Thoracic aorta endothelial cell (primary cell): ENCODE data around the genes TSLP and WDR36.

DNA sequence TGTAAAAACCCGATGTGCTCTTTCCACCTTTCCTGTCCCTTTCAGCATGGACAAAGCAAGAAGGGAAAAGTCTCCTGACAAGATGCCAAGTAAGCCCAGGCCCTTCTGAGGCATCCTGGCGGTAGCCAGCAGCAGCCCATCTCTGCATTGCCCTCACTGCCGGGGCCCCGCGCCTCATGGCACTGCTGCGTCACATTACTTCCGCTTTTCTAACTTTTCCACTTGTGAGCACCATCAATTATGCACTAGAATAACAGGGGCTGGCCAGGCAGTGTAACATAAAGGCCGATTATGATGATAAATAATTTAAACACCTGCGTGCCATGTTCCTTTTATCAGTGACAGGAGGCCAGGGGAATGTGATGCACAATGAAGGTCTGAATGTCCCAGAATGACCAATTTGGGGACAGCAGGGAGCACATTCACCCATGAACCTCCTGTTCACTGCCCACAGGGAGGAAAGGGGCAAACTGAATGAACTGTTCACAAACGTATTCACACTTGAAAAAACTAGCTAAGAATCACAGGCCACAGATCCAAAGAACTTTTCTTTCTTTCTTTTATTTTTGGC is 37.3 kb downstream of the EFNA5 start:
- CAGE, long polyA plus RNA, result no peak

- CAGE, long polyA plus RNA, result no peak
These were observed 198.8 kb upstream of the EFNA5 start for GRCh38 chr5:107869414-107870044.

- CAGE, long polyA plus RNA, result no peak
These were observed 263.3 kb downstream of the FBXL17 start for GRCh38 chr5:108118127-108119371.

- CAGE, long polyA plus RNA, result no peak
These were observed 19.9 kb upstream of the FER start for GRCh38 chr5:108727580-108728508.

DNA sequence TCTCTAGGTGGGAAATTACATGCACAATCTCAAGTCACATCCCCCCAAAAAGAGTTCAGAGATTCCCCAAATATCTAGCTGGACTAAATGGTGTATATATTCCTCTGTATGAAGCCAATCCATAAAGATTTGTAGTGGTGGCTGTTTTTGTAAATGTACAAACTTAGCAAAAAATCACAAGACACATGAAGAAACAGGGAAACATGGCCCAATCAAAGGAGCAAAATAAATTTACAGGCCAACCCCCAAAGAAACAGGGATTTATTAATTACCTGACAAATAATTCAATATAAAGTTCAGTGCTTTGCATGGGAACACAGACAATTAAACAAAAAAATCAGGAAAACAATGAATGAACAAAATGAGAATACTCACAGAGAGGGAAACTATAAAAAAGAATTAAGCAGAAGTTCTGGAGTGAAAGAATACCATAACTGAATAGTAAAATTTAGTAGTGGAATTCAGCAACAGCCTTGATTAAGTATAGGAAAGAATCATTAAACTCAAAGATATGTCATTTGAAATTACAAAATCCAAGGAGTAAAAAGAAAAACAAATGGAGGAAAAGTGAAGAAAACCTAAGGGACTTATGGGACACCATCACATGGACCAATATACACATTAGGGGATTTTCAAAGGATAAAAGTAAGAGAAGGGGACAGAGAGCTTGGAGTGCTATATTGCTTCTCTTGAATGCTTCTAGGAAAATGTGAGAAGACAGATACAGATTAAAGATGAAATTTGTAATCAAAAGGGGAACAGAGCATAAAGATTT is 319.3 kb downstream of the PJA2 start:
- CAGE, long polyA plus RNA, result no peak

DNA sequence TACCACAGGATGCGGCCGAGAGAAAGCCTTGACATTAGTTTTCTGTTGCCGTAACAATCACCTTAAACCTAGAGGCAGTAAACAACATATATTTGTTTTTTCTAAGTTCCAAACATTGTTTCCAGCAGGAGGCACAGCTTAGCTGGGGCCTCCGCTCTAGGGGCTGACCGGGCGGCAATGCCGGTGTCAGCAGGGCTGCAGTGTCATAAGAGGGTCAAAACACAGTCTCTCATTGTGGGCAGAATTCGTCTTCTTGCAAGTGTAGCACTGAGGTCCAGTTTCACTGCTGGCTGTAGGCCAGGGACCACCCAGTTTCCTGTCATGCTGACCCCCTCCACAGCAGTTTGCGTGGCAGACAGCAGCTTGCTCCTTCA is 186.3 kb downstream of the PJA2 start:
- CAGE, long polyA plus RNA, result no peak

- CAGE, long polyA plus RNA, result no peak
These were observed 84.1 kb downstream of the PJA2 start for GRCh38 chr5:109325398-109326292.

GRCh38 chr5:109690582-109690911 is 820 bp downstream of the MAN2A1 start:
- CAGE, long polyA plus RNA, result no peak

DNA sequence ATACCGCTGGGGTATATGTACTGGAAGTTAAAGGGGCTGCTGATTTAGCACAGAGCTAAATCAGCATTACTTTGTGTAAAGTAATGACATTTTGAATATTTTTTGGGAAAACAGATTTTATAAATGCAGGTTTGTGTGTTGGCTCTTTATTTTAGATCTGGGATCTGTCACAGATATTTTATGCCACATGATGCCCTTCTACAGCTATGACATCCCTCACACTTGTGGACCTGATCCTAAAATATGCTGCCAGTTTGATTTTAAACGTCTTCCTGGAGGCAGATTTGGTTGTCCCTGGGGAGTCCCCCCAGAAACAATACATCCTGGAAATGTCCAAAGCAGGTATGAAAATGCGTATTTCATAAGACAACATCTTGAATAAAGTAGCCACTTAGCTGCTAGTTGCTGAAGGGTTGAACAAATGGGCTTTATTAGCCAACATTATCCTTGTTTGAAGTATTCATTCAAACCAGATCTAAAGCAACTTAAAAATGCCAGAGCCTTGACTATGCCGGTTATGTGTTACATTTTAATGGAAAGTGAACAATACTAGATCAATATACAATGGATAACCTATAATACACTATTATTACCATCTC is 80.6 kb downstream of the MAN2A1 start:
- CAGE, long polyA plus RNA, result no peak

DNA sequence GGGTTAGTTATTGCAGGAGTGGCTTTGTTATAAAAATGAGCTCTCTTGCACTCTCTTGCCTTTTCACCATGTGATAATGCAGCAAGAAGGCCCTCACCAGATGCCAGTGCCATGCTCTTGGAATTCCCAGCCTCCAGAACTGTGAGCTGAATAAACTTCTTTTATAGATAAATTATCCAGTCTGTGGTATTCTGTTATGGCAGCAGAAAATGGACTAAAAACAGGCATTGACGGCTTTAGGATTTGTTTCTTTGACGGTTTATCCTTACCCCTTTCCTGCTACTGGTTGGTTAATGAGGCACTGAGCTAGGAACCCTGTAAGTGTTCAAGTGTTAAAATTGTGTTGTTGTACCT is 161.7 kb downstream of the MAN2A1 start:
- CAGE, long polyA plus RNA, result no peak

GRCh38 chr5:110054360-110054741 is 364.6 kb downstream of the MAN2A1 start:
- CAGE, long polyA plus RNA, result no peak

DNA sequence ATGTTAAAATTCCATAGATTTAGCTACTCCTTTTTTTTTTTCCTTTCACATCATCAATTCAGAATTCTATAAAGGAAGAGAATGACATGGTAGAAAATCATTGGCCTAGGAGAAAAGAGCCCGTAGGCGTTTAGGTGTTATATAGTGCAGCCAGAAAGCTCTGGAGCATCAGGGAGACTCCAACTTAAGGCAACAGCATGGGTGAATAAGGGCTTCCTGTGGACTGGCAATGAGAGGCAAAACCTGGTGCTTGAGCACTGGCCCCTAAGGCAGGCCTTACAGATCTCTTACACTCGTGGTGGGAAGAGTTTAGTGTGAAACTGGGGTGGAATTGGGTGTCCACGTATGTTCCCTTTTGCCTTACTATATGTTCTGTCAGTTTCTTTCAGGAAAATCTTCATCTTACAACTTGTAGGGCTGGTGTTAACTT is at the start of gene TSLP:
Gene TSLP, plus strand, starts transcription at position 168 of the 430 bp plus-strand sequence.
- CAGE, long polyA plus RNA, result no peak

- CAGE, long polyA plus RNA, result no peak
These were observed at the start of gene WDR36 for GRCh38 chr5:111091935-111092985. TSS of gene WDR36 (plus strand) at chr5:111092348.

GRCh38 chr5:111127208-111128376 is 35.4 kb downstream of the WDR36 start:
- CAGE, long polyA plus RNA, result no peak

DNA sequence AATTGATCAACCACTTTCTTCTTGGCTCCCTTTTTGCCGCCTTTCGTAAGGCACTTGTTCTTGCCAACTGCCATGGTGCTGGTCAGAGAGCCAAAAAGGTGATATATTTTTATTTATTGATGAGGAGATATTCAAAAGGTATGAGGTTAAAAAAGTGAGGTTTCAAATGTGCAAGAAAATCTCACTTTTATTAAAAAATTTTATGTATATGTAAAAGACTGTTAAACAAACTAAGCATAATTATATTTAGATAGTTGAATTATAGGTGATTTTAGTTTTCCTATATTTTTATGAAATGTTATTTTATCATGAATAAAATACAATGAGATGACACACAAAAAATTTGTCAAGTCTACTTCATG is 31.2 kb upstream of the CAMK4 start:
- CAGE, long polyA plus RNA, result no peak

GRCh38 chr5:111512659-111513643 is 616 bp upstream of the STARD4 start:
- CAGE, long polyA plus RNA, result no peak

- CAGE, long polyA plus RNA, result no peak
These were observed 18.1 kb upstream of the STARD4 start for GRCh38 chr5:111530274-111531035.

GRCh38 chr5:111742562-111743165 is 14.3 kb downstream of the NREP start:
- CAGE, long polyA plus RNA, result no peak

DNA sequence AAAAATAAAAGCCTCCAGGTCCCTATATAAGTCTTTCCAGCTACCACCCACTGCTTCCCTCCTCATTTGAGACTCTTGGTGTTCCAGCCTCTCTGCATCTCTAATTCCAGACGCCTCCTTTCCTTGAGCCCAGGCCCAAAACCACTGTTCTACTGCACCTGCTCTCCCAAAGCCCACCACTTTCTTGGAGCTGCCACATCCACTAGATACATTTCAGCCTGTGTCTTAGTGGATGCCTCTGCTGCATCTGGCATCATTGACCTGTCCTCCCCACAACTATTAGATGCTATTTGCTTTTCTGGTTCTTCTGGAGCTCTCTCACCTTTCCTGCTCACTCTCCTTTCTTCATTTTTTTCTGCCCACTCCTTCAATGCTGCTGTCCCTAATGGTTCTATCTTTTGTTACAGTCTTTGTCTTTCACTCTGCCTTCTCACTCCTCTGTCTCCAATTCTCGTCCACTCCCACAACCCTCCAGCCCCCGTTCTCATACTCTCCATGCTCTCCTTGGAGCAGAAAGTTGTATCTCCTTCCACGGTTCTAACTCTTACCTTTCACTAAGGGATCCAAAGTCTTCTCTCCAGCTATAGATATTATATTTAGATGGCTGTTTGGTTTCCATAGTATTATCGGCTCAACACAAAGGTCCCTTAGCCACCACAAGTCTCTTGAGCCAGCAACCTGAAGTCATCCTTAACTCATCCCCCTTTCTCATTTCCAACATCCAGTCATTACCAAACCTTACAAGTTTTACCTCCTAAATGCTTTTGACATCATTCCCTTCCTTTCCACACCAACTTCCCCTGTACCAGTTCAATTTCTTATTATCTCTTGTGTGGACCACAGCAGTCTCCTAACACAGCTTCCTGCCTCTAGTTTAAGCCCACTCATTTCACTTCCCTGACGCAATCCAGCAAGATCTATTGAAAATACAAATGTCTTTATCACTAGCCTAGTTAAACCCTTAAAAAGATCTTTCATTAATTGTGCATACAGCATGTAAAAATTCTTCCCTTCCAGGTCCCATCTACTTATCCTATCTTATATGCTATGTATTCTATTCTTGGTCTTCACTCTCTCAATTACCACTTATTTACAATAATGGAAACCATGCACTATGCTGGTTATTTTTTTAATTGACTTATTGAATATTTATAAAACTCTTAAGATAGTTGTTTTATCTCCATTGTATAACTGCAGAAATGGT is 50.2 kb downstream of the EPB41L4A start:
- CAGE, long polyA plus RNA, result no peak

DNA sequence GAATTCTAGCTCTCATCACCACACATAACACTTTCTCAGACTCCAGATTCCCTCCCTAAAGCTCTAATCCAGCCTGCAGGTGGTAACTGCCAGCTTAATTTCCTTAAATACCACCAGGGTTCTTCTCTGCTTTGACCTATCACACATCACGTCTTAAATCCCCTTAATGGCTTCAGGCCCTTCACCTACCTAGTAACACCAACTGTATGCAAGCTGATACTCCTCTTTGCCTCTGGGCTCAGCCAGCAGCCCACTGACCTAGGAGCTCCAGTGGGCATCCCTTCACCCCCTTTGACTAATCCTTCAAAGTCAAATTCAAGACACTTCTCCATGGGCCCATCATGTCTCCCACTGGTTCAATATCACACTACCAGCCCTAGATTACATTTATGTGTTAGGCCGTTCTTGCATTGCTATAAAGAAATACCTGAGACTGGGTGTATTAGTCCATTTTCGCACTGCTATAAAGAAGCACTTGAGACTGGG is 19.5 kb downstream of the EPB41L4A start:
- CAGE, long polyA plus RNA, result no peak